Pericardium fibroblast (primary cell): ENCODE measurements around the gene TWIST2.

DNA sequence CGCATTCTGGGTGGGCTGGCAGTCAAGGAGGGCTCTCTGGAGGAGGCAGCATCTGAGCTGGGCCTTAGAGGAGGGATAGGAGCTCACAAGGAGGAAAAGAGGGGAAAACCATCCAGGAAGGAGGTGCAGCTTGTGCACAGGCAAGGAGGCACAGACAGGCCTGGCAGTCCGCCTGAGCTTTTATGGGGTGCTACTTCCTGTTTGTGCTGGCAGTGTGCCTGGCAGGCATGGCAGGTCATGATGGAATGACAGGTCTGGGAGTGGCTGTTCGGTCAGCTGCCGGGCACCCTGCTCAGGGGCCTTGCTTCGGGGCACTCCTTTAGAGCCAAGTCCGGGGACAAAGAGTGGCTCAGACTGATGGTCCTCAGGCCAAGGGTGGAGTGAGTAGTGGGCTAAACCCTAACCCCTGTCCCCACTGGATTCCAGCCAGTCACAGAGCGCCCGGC lies 3.4 kb downstream of the KLHL30 start:
- RAMPAGE, long total RNA = no peak

DNA sequence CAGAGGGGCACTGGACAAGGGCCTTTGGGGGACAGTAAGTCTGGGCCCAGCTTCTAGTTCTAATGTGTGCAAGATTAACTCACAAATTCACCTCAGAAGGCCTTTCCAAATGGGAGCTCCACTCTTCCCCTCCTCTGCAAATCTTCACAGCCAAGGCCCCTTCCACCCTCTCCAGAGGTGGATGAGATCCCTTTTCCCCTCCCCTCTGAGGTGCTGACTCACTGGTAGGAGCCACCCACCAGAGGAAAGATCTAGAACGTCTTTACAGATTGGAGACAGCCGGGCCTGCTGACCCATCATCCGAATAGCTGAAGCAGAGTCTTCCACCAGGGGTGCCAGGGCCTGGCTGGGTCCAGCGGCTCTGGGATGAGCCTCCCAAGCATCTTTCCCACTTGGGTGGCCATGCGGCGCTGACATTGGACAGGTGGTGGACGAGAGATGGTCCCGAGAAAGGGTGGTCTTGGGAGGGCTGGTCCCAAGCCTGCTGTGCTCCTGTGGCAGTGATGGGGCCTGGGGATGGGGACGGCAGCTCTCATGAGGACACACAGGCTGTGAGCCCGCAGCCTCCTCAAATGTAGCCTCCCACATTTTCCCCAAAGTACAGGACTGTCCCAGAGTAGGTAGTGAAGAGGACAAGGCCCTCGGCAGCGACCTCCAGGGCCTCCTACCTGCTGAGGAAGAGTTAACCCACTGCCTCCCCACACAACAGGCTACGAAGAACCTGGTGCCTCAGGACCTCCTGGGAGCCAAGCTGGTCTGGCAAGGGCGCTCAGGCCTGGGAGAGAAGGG lies 9.1 kb downstream of the ERFE start:
- RAMPAGE, long total RNA = no peak

GRCh38 chr2:238187886-238188730 lies 15.4 kb downstream of the ILKAP start:
- RAMPAGE, long total RNA = no peak

DNA sequence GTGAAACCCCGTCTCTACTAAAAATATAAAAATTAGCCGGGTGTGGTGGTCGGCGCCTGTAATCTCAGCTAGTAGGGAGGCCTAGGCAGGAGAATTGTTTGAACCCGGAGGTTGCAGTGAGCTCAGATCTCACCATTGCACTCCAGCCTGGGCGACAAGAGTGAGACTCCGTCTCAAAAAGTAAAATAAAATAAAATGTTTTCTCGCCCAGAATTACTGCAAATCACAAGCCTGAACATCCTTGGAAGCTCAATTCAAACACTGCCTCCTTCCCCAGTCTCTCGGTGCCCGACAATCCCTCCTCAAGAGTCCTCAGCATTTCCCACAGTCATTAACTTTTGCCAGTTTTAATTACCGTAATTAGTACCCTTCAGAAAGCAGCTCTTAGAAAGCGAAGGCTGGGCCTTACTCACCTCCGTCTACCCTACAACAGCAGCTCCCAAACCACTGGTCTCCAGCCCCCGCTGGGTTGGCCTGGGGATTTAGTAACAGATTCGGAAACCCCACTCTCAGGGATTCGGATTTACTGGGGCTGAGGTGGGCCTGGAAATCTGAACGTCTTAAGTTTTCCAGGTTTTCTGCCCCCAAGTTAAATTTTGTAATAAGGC lies 1.3 kb downstream of the ILKAP start:
- RAMPAGE, long total RNA = no peak

DNA sequence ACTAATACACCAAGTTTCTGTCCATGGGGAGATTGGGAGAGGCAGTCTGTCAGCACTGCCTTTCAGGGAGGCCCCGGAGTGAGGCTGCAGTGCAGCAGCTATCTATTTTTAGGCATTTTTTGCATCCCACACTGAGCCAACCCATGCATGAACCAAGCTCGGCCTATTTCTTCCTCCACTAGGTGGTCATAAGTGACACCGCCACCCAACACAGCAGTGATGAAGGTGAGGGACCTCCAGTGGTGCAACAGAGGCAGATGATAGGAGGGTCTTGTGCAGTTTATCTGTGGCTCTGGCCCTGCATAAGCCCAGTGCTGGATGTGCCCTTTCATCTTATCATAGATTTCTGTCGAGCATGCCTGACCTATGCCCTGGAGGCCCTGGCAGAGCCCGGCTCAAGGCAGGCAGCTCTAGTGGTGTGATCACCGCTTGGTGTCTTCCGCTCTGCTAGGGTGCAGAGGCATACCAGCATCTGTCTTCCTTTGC lies 13.9 kb upstream of the TRAF3IP1 start:
- RAMPAGE, long total RNA = no peak

DNA sequence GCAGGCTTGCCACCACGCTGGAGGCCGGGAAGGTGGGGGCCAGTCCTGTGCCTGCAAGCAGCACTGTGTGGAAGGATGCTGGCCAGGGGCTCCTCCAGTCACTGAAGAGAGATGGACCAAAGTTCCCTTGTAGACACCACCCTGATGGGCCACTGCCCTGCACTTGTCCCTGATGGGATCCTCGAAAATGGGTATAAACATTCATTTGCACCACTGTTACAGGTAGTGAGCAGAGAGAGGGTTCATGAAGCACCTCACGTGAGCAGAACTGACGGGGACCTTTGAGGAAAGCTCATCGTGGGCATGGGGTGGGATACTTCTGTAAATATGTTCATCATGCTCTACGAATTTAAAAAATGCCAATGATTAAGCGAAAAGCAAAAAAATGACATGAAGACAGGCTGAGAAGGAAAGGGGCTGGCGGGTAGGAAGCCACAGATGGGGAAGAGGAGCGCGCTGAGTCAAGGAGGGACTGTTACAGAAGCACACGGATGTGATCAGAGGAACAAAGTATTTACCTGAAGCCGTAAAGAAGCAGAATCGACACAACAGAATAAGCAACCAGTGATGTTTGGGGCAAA lies 45.1 kb upstream of the ASB1 start:
- RAMPAGE, long total RNA = no peak

DNA sequence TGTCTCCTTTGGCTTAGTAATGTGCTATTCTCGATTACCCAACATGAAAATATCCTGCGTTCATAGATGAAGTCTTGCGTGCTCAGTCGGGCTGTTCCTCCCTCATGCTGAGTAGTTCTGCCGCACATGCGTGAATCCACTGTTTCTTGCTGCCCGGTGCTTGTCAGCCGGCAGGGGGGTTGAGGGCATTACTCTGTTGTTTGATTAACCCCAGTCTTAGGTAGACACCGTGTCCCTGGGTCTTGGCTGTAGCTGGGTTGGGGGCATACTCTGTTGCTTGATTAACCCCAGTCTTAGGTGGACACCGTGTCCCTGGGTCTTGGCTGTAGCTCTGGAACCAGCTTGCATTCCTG lies 22.2 kb upstream of the ASB1 start:
- RAMPAGE, long total RNA = no peak

GRCh38 chr2:238427199-238427883 lies 614 bp downstream of the ASB1 start:
- RAMPAGE, long total RNA = no peak

DNA sequence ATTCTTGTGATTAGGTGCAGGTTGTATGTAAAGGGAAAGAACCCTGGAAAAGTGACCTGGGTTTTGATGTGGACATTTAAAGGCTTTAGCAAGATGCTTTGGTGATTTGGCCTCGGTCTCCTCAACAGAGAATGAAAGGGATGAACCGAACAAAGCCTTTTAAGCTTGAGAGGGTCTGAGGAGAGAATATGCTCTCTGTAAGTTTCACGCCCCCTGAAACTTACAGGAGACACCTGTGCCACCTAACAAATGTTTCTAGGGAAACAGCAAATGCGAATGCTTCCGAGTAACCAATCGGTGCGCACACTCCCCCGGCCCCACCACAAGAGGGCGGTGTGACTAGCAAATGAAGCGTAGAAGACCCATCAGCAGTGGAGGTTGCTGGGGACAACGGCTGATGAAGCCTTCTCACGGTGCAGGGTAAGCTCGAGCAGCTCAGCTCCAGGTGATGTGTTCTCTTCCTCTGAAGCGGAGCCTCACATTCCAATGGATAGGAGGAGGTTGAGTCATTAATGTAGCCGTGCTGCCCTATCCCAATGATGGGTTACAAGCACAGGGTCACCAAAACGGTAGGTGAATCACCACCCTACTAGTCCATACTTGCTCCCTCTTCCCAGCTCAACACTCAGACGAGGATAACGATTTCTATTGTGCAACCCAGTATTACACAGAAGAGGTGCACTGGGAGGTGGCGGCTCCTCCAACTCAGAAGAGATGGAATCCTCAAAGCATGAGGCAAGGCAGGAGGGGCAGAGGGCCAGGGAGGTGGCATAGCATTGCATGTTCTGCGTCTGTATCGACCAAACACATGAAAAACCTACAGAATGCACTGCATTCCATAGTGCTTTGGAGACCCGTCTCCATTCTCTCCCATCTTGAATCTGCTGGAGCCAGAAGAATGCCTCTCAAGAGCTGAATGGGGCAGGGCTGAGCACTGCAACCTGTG lies 127.6 kb upstream of the TWIST2 start:
- RAMPAGE, long total RNA = no peak

DNA sequence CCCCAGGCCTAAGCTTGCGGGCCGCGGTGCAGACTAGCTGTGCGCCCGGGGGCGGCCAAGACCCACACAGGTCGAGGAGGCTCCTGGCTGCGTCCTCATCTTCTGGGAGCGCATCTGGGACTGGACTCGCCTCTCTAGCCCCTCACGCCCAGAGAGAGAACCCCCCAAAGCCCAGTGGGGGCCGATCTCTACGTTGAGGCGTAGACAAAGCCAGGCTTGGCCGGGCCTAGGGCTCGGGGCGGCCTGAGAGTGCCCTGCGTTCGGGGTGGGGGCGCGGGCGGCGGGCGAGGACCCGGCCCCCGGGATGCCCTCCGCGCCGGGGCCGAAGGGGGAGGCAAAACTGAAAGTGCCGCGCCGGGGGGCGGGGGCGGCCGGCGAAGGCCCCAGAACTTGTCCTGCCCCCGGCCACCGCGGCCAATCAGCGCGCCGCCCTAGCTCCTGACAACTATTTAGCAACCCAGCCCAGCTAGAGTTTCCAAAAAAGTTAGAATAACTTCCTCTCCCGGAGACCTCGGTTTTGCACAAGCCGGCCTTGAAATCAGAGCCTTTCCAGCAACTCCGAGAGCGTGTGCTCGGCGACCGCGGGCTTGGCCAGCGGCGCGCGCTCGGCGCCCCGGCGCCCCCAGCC lies at the start of gene TWIST2:
TSS of gene TWIST2 (plus strand) at position 520 of the 628 bp plus-strand sequence.
- RAMPAGE, long total RNA = no peak

- RAMPAGE, long total RNA = no peak
Observed at GRCh38 chr2:239126413-239126675, 274.5 kb downstream of the HDAC4 start.

DNA sequence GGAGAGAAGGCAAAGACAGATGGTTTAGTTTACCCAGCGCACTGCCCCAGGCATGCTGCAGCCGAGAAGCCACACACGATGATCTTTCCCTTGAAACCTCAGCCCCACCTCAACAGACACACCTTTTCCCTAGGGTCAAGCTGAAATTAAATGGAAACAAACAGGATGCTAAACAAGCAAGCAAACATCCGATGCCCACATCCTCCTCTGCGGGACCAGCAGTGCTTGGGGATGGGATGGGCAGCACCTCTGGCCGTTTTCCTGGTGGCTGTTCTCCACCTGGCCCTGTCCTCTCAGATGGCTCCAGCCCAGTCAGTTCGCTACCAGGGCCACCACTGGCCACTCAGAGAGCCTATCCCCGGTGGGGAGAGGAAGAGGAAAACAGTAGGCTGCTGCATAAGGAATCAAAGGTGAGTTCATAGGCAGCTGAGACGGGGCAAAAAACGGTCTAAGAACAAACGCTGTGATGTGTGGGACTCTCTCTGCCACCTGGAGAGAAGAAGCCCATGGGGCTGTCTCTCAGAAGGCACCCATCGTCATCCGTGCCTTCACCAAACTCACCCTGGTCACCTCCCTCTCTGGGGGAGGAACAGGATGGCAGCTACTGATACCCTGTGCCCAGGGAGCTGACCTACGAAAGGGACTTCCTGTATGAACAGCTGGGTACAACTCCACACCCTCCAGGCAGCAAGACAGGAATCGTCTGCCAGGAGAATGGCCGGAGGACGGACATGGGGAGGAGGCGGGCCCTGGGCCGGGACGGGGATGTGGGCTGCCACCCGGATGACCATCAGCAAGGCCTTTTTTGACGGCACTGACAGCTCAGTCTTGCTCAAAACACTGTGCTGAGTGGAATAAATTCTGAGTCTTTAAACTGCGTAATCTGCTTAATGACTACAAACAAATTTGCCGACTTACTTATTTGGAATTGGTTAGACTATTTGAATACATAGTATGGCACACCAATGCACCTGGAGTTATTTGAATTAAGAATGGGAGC lies 243.7 kb downstream of the HDAC4 start:
- RAMPAGE, long total RNA = no peak

GRCh38 chr2:239231162-239231884 lies 169.5 kb downstream of the HDAC4 start:
- RAMPAGE, long total RNA = no peak

DNA sequence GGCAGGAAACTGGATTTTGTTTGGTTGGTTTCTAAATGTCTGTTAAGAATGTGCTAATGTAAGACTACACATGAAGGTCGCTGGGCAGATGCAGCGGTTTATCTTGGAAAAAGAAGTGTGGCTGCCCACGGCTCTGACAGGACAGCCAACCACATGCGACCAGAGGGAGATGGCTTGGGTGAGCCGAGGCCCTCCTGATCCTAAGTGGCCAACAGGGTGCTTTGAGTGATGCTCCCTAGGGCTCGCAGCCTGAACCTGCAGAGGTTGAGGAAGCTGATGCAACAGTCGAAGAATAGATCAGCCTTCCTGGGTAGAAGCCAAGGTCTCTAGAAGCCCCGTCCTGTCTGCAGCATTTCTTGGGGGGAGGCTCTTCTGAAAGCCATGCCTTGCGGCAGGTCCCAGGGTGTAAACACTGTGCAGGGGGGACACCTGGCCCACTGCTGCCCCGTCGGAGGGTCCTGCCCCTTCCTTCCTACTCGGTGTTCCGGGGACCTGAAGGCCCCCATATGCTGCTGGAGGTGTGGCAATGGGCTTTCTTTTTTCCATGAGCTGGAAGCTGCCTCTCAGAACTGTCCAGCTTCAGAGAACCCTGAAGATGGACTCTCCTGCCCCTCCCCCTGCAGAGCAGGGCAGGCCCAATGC lies 136.3 kb downstream of the HDAC4 start:
- RAMPAGE, long total RNA = no peak

- RAMPAGE, long total RNA = no peak
Observed at GRCh38 chr2:239269238-239269805, 131.5 kb downstream of the HDAC4 start.

- RAMPAGE, long total RNA = no peak
Observed at GRCh38 chr2:239273222-239273976, 127.4 kb downstream of the HDAC4 start.

GRCh38 chr2:239295368-239295690 lies 105.5 kb downstream of the HDAC4 start:
- RAMPAGE, long total RNA = no peak

- RAMPAGE, long total RNA = no peak
Observed at GRCh38 chr2:239304811-239305528, 95.8 kb downstream of the HDAC4 start.

DNA sequence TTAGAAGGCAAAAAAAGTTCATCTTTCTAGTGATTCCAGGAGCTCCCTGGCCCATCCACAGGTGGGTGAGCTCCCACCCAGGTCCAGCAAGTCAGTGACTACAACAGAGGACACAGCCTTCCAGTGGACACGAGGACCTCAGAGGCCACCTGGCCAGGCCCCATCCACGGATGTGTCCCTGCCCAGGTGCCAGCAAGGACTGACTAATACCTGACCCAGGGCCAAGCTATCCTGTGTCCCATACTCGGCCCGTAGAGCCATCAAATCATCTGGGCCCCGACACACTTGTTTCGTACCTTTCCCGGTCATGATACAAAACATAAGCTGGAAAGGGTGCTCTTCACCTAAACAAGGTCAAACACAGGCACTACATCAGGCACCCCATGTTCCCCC lies 94.6 kb downstream of the HDAC4 start:
- RAMPAGE, long total RNA = no peak

DNA sequence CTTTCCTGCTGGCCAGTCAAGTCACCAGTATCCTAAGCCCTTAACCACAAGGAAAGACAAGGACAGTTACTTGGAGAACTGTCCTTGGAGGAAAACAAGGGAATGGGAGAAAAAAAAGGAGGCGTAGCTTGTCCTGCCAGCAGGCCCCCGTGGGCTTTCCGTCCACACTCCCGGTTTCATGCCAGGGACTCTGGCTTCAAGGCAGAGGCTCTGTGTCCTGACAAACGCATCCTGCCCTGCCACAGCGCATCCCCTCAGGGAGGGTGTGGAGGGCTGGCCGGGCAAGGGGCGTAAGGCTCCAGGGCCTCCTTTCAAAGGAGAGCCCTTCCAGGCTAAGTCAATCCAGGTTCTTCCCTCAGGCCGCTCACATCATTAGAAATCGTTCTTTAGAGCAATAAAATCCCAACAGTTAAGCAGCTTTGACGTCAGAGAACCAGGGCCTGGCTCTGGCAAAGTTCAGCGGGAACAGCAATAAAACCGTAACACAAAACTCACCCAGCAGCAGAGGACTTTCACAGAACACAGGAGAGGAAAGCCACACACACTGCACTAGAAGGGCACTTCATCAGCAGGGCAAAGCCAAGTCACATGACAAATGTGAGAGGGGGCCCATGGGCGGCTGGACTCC lies 52.3 kb downstream of the HDAC4 start:
- RAMPAGE, long total RNA = no peak